Ascending aorta (tissue), 1 donor: Measurements from ENCODE around the genes RNPS1 and FLYWCH2.

- PRO-cap, result no peak
These were observed 1.5 kb downstream of the SPSB3 start for GRCh38 chr16:1780591-1781494.

DNA sequence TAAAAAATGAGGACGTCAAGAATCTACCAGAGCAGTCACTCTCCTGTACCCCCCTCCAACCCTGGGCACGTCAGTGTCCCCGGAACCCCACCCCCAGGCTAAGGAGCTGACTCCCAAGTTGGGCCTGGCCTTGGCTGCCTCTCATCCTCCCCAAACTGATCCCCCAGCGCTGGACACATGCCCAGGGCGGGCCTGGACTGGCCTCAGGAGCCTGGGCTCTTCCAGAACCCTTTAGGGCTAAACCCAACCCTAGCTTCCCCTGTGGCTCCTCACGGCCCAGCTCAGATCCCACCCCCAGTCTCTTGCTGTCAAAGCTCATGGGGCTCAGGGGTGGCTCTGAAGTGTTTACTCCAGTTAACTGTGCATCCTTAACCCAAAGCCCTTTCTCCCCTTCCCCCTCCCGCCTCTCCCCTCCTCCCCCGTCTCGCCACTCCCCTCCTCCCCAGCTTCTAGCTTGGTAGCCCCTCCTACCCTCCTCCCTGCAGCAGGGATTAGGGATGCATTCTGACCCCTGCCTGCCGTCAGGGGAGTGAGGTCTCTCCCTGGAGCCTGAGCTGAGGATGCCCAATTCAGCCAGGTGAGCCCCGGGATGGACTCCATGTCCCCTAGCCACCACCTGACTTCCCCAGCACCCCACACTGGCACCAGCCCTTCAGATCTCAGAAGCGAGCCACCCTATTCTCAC lies 1.7 kb downstream of the HS3ST6 start:
- PRO-cap, result no peak

DNA sequence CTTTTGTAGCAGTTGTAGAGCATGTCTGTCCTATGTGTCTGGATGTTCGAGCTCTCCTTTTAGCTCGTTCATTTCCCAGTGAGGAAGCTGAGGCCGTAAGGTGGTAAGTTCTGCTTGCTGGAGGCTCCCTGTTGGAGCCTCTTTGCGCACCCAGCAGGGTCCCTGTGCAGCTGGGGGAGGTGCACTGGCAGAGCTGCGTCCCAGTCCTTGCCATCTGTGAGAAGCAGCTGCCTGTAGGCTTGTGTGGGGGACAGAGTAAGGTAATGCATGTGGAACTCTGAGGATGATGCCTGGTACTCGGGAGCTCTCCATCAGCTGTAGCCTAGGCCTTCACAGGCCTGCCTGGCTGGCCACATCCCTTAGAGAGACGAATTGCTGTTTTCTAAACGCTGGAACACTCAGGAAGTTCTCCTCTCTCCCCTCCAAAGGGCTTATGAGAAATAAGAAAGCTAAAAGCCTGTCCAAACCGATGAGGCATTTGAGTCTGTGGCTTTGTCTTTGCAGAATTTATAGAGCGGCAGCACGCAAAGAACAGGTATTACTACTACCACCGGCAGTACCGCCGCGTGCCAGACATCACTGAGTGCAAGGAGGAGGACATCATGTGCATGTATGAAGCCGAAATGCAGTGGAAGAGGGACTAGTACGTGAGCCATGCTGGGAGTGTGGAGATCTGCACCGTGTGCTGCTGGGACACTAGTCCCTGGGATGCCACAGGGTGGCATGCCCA lies 1.5 kb downstream of the NDUFB10 start:
- PRO-cap, result no peak

- PRO-cap, result no peak
These were observed 1.4 kb downstream of the GFER start for GRCh38 chr16:1985220-1985955.

- PRO-cap, result no peak
These were observed 9.9 kb downstream of the NTHL1 start for GRCh38 chr16:2037364-2038430.

DNA sequence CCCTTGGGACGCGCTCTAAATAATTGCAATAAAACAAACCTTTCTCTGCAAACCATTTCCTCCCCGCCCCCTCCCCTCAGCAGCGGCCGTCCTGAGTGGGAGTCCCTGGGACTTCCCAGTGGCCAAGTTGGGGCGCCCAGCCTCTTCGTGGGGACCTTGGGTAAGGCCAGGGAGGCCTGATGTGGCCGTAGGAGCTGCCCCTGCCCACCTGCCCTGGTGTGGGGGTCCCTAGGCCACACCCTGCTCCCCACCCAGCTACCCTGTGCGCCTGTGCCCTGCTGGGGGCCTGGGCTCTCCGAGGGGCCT lies 9.2 kb downstream of the NTHL1 start:
- PRO-cap, result no peak

DNA sequence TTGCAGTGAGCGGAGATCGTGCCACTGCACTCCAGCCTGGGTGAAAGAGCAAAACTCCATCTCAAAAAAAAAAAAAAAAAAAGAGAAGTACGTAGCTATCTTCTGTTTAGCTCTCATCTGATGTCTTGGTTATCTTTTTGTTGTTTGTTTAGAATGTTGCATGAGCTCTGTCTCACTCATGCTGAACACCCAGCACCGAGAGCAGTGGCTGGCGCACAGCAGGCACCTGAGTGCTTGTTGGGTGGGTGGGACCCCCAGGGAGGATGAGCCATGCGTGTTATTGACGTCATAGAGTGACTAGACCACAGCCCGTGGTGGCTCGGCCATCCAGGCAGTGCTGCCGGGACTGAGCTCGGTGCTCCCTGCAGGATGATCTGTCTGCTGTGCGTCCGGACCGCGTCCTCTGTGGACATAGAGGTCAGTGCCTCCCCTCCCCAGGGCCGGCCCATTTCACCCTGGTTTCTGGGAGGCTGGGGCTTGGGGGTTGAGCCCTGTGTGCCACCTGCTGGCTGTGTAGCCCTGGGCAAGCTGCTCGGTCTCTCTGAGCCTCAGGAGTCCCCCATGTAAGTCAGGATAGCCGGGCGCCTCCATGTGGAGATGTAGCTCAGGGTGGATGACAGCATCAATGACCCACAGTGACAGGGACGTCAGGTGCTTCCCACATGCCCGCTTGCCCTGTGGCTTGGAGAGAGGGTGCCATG lies 8.2 kb downstream of the TSC2 start:
- PRO-cap, result no peak

- PRO-cap, result unidirectional peak, minus-strand start at chr16:2124771; bidirectional peak, plus-strand start at chr16:2125218, minus-strand start at chr16:2125101
These were observed 10.8 kb downstream of the PKD1 start for GRCh38 chr16:2124584-2125636.

GRCh38 chr16:2267463-2268273 lies at the start of gene RNPS1:
RNPS1 (minus strand) TSS chr16:2268126.
- PRO-cap, result unidirectional peak, minus-strand start at chr16:2268114

GRCh38 chr16:2296511-2297015 lies 28.6 kb upstream of the RNPS1 start:
- PRO-cap, result no peak

DNA sequence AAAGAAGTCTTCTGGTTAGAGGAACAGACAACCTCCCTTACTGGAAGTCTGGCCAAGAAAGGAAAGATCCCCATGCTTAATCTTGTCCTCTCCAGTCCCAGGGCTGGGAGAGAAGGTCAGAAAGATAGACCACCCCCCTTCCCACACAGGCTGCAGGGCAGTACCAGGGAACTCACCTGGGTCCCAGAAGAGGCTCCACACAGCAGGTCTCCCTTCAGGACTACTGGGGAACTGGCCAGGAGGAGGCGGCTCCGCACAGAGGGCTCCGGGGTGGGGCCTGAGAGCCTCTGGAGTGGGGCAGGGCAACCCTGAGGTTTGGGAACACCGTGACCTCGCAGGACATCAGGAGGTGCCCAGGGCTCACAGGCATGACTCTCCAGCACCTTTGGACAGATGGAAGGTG lies 11.1 kb downstream of the ABCA3 start:
- PRO-cap, result no peak

GRCh38 chr16:2475345-2476006 lies 549 bp downstream of the TBC1D24 start:
- PRO-cap, result no peak

DNA sequence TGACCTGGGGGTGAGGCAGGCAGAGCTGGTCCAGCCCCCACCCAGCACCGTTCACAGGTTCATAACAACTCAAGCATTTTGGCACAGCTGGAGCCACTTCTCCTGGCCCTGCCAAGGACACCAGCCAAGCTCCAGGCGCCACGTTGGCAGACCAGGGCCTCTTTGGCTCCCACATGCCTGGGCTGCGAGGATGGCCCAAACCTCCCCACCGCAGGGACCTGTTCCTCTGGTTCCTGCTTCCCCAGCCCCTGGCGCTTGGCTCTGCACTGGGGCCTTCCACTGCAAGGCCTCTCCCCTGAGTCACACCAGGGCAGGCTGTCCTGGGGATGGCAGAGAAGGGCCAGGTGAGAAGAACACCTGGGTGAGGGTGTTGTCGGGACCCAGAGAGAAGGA lies 14.9 kb upstream of the ATP6V0C start:
- PRO-cap, result no peak

GRCh38 chr16:2693107-2693677 lies 10.9 kb downstream of the KCTD5 start:
- PRO-cap, result no peak

GRCh38 chr16:2766025-2766344 lies 11.1 kb downstream of the ELOB start:
- PRO-cap, result no peak

GRCh38 chr16:2784755-2785754 lies 2.3 kb downstream of the PRSS33 start:
- PRO-cap, result no peak

- PRO-cap, result bidirectional peak, plus-strand start at chr16:2883280, minus-strand start at chr16:2883075
These were observed at the start of gene FLYWCH2 for GRCh38 chr16:2882476-2883422. FLYWCH2 (plus strand) TSS chr16:2883215.

DNA sequence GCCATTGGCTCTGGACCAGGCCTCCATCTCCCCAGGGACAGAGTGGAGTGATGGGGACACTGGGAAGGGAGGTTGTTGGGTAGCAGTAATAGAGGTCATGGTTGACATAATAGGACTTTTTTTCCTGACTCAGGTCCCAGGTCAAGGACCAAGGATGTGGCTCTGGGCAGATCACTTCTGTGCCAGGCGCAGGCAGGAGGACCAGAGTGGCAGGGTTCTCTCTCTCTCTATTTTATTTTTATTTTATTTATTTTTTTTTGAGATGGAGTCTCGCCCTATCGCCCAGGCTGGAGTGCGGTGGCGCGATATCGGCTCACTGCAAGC lies 8.1 kb downstream of the FLYWCH2 start:
- PRO-cap, result no peak

DNA sequence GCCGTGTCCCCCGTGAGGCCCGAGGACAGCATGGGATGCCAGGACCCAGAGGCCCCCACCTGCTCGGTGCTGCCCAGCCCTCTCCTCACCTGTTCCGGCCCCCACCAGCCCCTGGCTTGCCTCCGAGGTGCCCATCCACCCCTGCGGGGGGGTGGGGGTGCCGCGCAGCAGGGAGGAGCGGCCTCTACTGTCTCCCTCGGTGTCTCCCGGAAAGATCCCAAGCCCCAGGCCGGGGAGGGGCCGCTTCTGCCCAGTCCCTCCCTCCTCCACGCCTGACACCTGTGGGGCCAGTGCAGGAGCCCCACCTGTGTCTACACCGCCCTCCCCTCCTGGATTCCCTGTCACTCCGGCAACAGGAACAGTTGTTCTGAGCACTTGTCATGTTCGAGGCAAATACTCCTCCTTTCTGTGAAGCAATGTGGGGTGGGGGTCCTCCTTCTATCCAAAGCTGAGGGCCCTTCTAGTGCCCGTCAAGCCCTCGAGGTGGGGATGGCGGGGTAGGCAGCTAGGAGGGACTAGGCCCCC lies 9.0 kb upstream of the KREMEN2 start:
- PRO-cap, result no peak

GRCh38 chr16:3027856-3028596 lies 4.2 kb downstream of the THOC6 start:
- PRO-cap, result no peak